ENCODE data around the gene STRN3.

GRCh38 chr14:31018350-31019184, 6.9 kb upstream of the AP4S1 start:
- PRO-cap = no peak

DNA sequence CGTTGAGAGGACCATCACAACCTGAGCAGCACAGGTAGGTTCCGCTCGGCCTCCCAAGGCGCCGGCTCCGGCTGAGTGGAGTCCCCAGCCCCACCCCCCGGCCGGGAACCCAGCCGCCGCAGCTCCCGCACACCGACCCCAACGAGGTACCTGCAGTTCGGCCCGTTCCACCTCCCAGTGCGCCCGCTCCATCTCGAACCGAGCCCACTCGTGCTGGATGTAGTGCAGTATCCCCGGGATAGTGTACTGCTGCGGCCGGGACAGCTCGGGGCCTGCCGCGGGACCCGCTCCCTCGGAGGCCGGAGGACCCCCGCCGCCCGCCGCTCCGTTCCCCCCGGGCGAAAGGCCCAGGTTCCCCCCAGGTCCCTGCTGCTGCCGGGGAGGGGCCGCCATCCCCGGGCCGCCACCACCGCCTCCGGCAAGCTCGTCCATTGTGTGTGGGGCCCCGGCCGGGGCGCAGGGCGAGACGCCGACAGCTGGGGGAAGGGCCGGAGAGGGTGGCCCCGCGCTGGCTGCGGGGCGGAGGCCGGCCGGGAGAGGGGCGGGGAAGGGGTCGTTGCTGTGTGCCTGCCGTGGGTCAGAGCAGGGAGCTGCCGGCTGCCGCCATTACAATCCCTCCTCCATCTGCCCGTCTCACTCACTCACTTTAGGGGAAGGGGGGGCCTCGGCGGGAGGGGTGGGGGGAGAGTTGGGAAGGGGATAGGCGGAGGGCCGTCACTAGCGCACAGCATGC, at the start of gene STRN3:
STRN3 (minus strand) TSS at position 626 of the 733 bp plus-strand sequence.
- PRO-cap = bidirectional peak, plus-strand start outside the sequence, minus-strand start at position 626 of the sequence

GRCh38 chr14:31026487-31027302, 516 bp upstream of the STRN3 start:
- PRO-cap = bidirectional peak, plus-strand start at chr14:31026621, minus-strand start at chr14:31026379; bidirectional peak, plus-strand start at chr14:31027178, minus-strand start at chr14:31027010

DNA sequence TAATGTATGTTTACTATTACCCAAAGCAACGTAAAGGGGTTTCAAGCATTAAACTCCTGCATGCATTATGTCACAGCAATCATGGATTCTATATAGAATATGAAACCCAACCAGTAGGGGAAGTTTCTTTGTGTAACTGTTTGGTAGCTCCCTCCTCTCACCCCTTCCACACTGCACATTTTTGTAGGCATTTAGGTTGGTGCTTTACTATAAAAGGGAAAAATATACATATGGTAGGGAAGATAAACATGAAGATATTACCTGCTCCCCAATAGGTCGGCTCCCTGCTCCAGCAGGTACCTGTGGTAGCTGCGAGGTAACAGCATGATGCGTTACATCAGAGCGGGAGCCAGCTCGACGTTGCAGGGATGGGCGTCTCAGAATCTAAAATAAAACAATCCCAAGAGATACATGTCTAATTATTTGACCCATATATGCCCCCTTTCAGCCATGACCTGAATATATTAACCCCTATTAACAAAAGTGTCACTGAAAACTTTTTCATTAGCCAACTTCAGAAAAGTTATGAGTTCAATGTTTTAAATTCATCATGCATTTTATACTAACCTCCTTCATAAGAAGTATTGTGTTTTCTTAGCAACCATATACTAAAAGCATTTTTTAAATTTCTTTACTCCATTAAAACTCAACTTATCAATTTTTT, 86.3 kb downstream of the HECTD1 start:
- PRO-cap = no peak

GRCh38 chr14:31173013-31173949, 34.3 kb downstream of the HECTD1 start:
- PRO-cap = no peak

DNA sequence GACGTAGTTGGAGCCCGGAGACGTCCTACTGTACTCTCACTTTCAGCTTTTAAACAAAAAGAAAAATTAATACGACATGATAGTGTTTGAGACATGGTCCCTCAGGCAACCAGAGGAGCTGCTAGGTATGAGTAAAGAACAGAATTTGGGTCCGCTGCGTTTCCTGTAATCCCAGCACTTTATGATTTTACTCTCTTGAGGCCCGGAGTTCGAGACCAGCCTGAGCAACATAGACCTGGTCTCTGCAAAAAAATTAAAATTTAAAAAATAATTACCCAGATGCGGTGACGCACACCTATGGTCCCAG, 855 bp upstream of the HECTD1 start:
- PRO-cap = no peak

DNA sequence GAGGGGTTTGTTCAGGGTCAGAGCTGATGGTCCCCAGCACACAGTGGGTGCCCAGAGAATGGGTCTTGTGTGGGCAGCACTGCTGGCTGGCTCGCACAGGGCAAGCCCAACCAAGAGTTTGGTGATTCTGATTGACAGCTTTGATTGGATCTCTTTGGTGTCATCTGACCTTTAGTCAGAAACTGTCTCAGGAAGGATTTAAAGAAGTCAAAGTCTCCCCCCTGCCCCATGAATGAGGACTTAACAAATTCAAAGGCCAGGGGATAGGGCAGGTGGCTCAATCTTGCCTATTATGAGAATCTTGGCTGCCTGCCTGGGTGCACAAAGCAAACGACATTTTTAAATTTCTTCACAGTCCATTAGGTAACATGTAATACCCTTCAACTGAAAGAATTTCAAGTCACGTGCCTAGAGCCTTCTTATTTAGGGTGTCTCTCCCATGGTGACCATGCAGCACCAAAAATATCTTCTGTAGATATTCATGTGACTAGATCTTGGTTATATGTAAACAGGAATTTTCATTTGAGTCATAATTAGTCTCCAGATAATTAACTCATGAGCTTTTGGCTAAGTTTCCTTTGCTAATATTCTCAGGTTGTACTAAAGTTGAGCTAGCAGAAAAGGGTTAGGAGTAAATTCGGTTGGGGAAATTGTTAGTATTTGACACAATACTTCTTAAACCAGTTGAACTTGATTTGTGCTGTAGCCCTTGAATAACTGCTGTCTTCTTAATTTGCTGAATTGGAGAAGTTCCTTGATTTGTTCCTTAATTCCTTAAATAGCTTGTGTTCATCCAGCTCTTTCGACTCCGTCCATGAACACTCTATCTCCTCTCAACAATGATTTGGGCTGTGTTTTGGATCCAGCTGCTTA, 54.5 kb upstream of the HECTD1 start:
- PRO-cap = no peak

DNA sequence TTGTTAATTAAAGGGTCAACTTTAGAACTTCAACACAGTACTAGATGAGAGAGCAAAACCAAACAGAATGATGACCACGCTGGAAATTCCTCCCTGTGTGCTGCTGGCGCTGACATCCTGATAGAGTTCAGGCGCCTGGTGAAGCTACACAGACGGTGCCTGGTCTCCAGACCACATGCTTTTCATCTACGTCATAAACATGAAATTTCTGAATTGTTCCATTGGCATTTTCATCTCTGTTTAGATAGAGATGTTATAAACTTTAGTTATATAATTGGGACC, 128.4 kb downstream of the AKAP6 start:
- PRO-cap = no peak

GRCh38 chr14:32937539-32937996, 1.1 kb upstream of the NPAS3 start:
- PRO-cap = no peak

- PRO-cap = no peak
These were observed 1.7 kb downstream of the NPAS3 start for GRCh38 chr14:32940443-32940765.

DNA sequence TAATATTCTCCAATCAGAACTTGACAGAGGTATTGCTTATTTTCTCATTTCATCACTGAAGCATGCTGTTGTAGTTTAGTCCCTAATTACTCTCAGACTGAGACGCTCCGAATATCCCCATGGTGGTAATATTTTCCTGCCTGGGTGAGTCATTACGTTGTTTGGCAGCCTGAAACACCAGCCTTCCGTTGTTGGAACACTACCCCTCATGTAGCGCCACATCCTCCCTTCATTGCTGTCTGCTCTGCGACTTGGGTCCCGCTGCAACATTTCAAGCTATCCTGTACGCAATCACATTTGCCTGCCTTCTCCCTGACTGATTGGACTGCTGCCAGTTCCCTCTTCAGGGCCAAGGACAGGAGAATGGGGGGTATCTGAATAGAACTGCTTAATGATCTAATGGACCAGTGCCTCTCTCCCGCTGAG, 369.1 kb downstream of the NPAS3 start:
- PRO-cap = no peak

GRCh38 chr14:34023750-34024285, 72.9 kb upstream of the EGLN3 start:
- PRO-cap = no peak

GRCh38 chr14:34038650-34039166, 87.8 kb upstream of the EGLN3 start:
- PRO-cap = no peak

DNA sequence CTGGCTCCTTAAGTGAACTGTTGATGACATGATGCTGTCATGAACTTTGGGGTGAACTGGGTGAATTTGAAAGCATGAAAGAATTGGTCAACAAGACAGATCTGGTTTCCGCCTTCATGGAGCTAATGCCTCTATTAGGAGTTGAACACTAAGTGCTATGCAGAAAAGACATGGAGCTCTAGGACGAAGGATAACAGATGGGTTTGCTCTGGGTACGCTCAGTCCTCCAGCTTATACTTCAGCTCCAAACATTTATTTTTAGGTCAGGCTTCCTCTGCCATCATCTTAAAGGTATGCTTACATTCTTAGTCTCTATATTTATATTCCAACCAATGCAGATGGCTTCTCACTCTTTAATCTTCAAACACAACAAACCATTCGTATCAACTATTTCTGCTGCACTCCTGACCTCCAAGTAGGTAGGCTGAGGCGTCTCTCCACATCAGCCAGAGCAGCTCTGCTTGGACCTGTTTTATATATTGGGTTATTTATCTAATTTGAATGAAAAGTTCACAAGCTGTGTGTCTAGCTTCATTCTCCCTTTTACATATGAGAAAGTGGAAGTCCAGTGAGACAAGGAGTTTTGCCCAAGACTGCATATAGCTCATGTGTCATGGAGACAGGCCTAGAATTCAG, 226.3 kb downstream of the SPTSSA start:
- PRO-cap = no peak

DNA sequence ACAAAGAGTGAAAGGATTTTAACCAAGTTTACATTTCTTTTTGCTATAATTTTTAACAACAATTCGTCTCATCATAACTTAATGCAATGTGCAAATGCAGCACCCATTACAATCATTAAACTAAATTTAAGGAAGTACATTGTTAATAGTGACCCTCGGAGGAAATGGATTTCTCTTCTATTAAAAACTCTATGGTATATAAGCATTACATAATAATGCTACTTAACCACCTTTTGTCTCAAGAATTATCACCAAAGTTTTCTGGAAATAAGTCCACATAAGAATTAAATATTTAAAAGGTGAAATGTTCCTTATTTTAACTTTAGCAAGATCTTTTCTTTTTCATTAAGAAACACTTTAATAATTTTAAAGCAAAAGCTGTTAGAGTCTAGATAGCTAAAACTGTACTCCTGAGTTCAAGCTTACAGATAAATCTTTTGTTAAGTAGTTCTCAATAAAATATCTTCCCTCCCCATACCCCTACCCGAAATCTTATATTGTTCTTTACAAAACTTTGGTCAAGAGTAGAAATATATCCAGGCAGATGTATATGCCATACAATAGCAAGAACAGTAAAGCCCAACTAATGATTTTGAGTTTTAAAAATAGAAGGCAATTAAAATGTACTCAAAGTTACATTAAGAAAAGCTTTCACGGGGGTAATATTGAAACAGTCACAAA, 27.6 kb downstream of the SPTSSA start:
- PRO-cap = no peak

- PRO-cap = no peak
These were observed 37.1 kb downstream of the SNX6 start for GRCh38 chr14:34592801-34593201.

- PRO-cap = no peak
These were observed 1.2 kb downstream of the SNX6 start for GRCh38 chr14:34628694-34629183.

GRCh38 chr14:34713586-34714110, 745 bp downstream of the CFL2 start:
- PRO-cap = bidirectional peak, plus-strand start at chr14:34714015, minus-strand start at chr14:34713766; bidirectional peak, plus-strand start at chr14:34714228, minus-strand start at chr14:34714066

GRCh38 chr14:34930214-34930824, 52.5 kb upstream of the SRP54 start:
- PRO-cap = unidirectional peak, plus-strand start at chr14:34930664

- PRO-cap = no peak
These were observed 418 bp downstream of the SRP54 start for GRCh38 chr14:34983181-34983638.